Calu3 (cell line): ENCODE measurements around a stretch of chr3.

DNA sequence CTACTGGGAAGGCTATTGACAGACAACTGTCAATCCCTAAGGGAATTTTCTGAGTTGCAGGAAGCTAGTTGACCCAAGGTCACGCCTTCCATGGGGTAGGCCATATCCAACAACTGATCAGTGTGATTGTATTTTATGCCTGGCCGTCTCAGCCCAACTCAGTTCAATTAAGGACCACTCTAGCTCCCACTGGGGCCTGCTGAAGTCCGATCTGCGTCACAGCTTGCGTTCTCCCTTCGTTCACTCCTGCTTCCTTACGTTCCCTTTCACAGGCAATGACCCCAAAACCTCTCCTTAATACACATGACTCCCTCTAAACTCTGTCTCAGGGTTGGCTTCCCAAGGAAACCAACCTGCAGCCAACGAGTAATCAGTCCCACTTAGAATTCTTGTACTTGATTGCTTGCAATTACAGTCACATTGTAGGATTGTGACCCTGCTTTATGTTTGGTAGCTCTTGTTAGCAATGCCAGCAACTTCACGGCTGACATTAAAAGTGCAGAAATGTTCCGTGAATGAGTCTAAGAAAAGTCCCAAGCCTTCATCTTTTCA is 428.1 kb downstream of the RBMS3 start:
- PRO-cap: no peak

GRCh38 chr3:30289351-30289784 is 317.0 kb upstream of the TGFBR2 start:
- PRO-cap: unidirectional peak, plus-strand start at chr3:30289518

DNA sequence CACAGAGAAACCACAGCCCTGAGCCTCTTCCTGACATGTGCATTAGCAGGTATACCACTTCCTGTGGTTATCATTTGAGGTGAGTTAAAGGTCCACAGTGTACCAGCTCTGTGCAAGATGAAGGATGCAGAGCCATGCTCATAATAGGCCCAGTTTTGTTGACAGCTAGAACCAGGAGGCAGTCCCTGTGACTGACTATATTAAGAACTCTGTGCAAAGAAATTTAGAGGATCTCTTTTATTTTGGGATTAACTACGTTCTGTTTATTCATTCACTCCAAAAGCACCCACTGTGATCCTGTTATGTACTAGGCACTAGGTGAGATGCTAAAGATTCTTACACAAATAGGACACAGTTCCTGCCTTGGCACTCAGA is 252.2 kb upstream of the TGFBR2 start:
- PRO-cap: no peak

GRCh38 chr3:30527585-30528281 is 78.7 kb upstream of the TGFBR2 start:
- PRO-cap: no peak

GRCh38 chr3:30604102-30604626 is 2.2 kb upstream of the TGFBR2 start:
- PRO-cap: no peak

GRCh38 chr3:30607024-30607729 is 776 bp downstream of the TGFBR2 start:
- PRO-cap: bidirectional peak, plus-strand start at chr3:30607294, minus-strand start at chr3:30607235

- PRO-cap: no peak
These were observed 19.8 kb downstream of the TGFBR2 start for GRCh38 chr3:30626200-30626659.

GRCh38 chr3:30638778-30639403 is 32.5 kb downstream of the TGFBR2 start:
- PRO-cap: no peak

DNA sequence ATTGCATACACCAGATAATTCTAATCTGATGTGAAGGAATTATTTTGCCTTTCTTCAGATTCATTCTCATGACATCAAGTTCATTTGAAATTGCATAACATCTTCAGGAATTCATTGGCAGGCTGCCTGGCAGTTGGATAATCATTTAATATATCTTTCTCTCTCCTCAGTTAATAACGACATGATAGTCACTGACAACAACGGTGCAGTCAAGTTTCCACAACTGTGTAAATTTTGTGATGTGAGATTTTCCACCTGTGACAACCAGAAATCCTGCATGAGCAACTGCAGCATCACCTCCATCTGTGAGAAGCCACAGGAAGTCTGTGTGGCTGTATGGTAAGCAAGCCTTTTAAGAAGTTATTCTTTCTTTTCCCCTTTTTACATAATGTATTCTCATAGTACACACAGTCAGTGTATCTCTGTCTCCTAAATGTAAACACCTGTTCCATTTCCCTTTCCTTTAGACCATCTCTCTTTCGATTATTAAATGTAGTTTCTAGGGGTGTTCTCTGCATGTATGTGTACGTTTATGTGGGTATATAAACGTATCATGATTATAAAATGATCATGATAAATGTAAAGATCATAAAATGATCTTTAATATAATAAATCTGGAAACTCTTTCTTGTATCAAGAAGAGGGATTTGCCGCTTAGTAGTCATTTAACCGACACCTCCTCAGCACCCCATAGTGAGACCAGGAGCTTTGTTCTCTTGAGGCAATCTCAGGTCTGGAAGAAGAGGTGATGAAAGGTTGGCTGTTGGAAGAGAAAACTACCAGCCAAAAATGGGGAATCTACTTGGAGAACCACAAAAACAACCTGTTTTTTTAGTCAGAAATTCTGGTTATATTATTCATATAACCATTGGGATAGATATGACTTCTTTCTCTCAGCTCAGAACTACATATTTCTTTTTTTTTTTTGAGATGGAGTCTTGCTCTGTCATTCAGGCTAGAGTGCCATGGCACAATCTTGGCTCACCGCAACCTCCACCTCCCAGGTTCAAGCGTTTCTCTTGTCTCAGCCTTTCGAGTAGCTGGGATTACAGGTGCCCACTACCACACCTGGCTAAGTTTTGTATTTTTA is 38.5 kb downstream of the TGFBR2 start:
- PRO-cap: no peak

GRCh38 chr3:30657813-30658341 is 51.5 kb downstream of the TGFBR2 start:
- PRO-cap: no peak

DNA sequence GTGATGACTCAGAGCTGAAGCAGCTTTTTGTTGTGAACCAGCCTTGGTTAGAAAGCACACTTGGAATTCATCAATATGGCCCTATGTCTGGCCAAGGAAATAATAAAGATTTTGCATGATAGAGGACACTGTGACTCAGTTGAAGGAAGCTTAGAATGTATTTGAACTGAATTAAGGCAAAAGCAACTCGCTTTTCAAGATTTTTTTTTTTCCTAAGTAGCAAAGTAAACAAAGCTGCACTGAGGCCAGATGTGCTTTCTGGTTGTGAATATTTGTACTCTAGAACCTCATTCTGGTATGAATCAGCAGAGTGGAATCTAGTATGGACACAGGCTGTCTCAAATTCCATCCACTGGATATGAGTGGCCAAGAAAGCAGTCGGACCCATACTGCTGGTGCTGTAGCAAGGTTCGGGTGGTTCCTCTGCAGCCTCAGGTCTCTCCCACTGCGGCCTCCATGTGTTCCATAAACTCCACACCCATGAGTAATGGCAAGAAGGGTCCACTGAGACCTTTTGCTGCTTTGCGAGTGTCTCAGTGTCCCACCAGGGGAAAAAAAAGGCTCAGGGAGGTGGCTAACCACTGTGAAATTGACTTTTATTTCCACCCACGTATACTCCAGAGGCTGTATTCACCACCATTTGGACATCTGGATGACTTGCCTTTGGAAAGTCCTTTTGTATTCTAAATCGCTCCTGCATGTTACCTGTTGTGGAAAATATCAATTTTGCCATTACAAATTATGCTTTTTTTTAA is 53.1 kb downstream of the TGFBR2 start:
- PRO-cap: no peak

GRCh38 chr3:30688783-30689736 is 82.7 kb downstream of the TGFBR2 start:
- PRO-cap: no peak

DNA sequence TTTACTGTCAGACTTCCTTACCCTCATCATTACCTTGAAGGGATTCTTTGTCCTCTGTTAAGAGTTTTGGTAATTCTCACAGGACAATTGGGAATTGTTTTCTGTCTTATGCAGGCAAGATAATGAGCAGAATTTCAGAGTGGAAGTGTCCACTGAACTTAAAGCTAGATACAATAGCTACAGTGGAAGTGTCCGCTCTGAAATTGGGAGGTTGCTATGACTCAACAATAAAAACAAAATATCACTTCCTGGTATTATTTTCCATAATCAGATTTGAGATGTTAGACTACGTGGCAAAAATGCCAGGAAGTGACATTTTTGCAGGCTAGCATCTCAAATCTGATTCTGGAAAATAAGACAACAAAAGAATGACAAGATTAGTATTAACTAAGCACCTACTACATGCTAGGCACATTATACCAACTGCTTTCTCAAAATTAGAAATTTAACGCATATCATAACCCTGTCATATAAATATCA is 267.1 kb upstream of the STT3B start:
- PRO-cap: no peak

- PRO-cap: no peak
These were observed 109.3 kb upstream of the STT3B start for GRCh38 chr3:31423212-31424038.

DNA sequence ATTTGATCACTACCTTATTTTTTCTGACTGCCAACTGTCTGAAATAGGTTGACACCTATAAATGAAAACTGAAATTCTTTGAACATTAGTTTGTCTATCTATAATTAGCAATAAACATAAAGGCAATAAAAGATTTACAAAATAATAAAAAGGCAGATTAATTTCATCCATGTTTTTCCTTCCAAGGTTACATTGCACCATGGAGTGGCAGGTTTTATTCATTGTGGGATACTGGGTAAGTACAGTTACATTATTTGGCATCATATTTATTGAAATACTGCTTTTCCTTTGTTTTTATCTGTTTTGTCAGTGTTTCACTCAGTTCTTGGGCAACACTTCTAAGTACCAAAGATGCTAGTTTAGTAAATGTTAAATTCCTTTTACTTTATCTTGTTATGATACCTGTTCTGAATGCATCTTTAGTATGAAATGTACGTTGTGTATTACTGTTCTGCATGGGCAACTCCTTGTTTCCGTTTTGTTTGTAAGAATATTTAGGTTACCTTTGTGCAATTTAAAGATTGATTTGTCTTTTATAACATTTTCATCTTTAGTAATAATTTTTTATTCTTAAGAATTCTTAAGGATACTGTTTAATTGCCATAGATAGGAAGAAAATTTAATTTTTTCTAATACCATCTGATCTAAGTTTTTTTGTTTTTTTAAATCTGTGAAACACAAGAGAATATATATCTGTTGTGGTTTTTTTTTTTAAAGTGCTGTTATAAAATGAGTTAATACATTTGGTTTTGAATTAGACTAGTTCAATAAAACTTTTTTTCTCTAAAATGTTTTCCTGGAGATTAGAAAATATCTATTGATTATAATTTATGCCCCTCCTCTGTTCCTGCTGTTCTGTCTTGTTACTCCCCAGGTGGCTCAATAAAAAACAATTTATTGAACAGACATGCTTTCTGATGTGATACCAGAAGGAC is 85.3 kb downstream of the STT3B start:
- PRO-cap: no peak

GRCh38 chr3:31638225-31638833 is 105.6 kb downstream of the STT3B start:
- PRO-cap: no peak

- PRO-cap: no peak
These were observed 47.3 kb downstream of the CMTM7 start for GRCh38 chr3:32438829-32439573.

GRCh38 chr3:32457856-32458625 is 44.6 kb downstream of the CMTM6 start:
- PRO-cap: no peak

- PRO-cap: no peak
These were observed 17.4 kb upstream of the TRIM71 start for GRCh38 chr3:32800391-32800883.

GRCh38 chr3:32952521-32953248 is 1.2 kb downstream of the CCR4 start:
- PRO-cap: no peak